Parietal lobe (tissue), 2 donors: ENCODE data around the genes GNG12 and PIGK.

- RAMPAGE, long total RNA, result no peak
Observed at GRCh38 chr1:67652881-67653328, 32.1 kb upstream of the GADD45A start.

DNA sequence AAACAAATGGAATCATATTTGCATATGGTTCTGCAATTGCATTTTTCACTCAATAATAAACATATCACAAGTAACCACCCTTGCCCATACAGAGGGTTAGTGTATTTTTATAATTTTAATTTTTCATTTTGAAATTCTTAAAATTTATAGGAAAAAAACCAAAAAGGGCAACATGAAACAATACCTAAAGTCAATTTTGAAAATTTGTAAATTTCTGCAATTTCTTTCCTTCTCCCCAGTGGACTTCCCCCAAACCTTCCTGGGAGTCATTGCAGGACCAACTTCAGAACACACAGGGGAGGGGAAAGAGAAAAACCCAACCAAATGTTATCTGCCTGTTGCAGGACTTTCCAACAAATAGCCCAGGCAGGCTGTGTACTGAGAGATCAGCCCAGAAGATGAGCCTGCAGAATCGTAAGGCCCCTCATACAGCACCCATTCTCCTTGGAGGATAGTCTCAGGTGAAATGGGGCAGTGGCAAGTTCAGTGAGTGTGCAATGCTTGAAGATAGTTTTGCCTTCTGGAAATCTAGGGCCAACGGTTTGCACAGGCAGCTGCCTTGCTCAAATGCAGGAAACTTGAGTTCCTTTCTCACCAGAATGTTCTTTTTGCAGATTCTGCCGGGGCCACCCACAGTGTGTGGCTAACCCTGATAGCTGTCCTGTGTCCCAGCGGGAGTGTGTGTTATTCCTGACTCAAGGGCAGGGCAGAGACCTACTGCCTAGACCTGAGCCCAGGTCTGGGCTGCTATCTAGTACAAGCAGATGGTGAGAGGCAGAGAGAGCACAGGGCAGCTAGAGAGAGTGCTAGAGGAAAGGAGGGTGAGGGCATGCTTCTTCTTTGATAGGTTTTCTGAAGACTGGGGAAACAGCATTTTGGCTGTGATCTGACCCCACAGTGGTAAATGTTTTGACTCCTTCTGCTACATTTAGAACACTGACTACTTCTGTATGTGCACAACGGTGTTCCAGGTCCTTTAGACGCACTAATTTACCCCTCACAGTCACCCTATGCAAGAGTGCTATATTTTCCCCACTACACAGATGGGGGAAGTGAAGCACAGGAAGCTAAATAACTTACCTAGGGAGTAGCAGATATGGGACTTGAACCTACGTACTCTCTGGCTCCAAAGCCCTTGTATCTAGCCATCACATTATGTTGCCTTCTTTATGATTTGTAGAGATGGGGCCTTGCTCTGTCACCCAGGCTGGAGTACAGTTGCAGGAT, 48.9 kb downstream of the GADD45A start:
- RAMPAGE, long total RNA, result no peak

GRCh38 chr1:67735890-67736814, 51.2 kb downstream of the GADD45A start:
- RAMPAGE, long total RNA, result no peak

DNA sequence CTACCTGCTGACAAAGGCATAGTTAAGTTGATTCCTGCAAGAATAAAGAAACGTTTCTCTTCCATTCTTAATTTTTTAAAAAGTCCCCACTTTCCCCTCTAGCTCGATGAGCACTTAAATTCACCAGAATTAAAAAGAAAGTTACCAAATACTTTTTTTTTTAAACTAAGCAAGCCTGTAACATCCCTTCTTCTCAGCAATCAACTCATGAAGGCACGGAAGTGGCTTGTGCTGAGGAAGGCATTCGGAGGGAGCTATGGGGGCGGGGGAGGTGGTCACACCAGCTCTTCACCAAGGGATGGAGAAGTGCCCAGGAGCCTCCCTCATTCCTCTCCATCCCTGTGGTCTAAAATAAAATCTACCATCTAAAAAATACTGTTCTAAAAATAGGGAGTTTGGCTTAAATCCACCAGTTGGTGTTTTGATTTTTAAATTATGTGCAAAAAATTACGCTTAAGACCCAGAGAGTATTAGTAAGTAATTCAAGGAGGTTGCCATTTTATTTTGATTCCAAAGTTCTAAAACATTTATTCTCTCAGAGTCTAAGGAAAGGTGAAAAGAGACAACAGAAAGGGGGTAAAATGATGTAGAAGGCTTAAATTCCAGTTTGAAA, 61.4 kb downstream of the GADD45A start:
- RAMPAGE, long total RNA, result no peak

DNA sequence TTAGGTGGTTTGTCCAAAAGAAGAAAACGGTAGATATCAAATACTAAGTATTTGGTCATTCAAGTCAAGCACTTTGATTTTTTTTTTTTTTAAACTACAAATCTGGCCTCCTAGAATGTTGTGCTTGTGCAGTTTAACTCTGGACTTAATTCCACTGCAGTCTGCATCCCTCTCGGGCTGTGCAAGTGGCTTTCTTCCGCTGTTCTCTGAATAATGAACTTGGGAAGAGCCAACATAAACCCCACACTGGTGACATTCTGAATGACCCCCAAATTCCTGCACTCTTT, 39.9 kb downstream of the GNG12 start:
- RAMPAGE, long total RNA, result no peak

GRCh38 chr1:67815133-67815691, 18.1 kb downstream of the GNG12 start:
- RAMPAGE, long total RNA, result no peak

GRCh38 chr1:67832996-67834078, at the start of gene GNG12:
GNG12 (minus strand) TSS chr1:67833467.
- RAMPAGE, long total RNA, result no peak

GRCh38 chr1:68115842-68116702, 65.6 kb upstream of the DIRAS3 start:
- RAMPAGE, long total RNA, result no peak

DNA sequence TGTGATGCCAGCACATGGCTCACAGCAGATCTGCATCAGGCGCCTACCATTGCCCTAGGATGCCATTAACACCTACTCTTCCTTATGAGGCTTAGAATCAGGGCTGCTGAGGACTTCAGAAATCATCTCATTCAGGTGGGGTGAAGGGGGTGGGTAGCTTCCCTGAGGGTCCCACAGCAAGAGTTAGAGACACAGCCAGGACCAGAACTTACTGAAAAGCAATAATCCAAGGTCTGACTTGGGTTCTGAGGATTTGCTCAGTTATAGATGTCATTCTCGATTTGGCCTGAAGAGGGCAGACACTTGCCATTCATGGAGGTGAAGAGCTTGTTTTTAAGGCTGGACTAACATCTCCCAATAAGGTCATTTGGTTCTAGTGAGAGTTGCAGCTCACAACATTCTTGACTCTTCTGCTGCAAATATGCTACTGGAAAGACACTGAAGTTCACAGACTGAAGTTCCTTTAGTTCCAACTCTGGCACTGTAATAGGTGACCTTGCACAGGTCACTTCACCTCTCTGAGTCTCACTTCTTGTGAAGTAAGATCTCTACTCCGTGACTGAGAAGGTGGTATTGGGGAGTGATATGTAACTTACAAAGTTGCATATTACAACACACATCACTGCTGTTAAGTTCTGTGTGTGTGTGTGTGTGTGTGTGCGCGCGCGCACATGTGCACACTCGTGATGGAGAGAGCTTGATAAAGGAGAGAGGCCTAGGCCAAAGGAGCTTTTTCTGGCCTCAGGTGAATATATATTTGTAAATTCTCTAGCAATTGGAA, 69.8 kb upstream of the DIRAS3 start:
- RAMPAGE, long total RNA, result no peak

DNA sequence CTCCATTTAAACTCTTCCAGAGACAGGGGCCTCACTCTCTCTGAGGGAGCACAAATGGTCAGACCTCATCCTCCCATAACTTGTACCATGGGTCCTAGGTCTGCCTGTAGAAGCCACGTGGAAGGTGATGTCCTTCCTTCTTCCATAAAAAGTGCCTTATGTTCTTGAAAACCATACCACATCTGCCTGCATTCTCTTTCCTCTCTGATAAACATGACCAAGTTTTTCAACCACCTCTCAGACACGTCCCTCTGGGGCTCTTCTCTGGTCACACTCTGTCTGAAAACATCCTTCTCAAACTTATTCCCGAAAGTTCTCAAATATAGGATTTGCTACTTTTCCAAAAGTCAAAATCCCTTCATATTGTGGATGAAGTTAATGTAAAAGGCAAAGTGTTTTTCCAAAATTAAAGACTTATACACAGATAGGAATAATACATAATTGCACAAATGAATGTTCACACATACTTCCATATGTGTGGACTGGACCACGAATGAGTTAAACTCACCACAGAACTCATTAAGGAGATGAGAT, 72.8 kb downstream of the WLS start:
- RAMPAGE, long total RNA, result no peak

DNA sequence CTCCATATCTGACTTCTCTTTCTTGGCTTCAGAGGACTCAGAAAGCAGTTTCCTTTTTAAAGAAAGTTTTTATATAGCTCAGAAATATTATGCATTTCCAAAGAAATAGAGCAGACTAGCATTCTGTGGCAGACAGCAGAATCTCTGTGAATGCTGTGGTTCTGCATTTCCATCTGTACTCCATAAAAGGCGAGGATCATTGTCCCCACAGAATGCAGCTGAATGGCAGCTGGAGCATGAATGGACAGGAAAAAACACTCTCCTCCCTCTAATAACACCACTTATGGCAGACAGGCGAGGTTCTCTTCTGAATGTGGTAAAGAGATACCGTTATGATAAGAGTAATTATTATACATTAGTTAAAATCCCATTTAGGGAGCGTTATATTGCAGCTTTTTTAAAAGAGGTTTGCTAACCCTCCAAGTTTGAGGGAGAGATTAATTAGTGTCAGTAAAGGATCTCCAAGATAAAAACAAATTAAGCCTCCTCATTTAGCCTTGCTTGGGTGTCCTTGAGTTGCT, 81.4 kb upstream of the WLS start:
- RAMPAGE, long total RNA, result no peak

DNA sequence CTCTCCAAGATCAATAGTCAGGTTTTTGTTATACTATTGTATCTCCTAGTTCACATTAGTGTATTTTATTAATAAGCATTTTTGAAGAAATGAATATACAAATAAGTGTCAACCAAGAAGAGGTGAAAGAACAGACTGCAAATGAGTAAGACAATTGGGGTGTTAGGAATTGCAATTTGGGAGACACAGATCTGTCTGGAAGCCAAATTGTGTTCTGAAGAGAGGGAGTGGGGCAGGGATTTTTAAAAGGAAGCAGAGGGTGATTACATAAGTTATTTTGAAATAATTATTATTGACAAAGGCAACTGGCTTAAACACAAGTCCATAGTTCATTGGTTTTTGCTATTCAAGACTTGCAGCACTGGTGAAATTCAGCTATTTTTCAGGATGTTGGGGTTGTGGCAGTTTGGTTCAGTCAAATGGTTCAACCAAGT, 299.9 kb upstream of the DEPDC1 start:
- RAMPAGE, long total RNA, result no peak

DNA sequence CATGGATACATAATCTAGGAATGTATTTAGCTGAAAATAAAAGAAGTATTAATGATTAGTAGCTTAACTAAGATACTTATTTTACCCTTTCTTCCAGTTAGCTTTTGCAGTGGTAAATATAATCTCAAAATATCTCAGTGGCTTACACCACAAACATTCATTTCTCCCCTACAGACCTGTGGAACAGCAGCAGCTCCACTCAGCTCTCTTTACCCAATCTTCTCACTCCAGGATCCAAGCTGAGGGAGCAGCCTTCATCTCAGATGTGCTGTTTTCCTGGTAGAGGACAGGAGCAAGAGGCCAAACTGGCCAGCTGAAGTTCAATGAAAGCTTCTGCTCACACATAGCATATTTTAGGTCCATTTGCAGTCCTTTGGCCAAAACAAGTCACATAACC, 14.4 kb downstream of the LRRC7 start:
- RAMPAGE, long total RNA, result no peak

GRCh38 chr1:70204436-70205120, 801 bp downstream of the LRRC40 start:
- RAMPAGE, long total RNA, result no peak

GRCh38 chr1:70220791-70221185, 392 bp upstream of the SRSF11 start:
- RAMPAGE, long total RNA, result no peak

DNA sequence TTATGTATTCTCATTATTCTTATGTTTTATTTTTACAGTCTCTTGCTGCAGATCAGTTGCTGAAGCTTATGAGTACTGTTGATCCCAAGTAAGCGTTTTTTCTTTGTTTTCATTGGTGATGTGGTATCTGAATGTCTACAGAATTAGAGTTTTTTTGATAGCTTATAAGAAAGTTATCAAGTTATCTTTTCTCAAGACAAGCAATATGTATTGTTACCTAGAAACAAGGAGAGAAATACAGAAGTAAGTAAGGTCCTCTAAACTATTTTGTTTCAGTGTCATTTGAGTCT, 14.2 kb downstream of the SRSF11 start:
- RAMPAGE, long total RNA, result no peak

DNA sequence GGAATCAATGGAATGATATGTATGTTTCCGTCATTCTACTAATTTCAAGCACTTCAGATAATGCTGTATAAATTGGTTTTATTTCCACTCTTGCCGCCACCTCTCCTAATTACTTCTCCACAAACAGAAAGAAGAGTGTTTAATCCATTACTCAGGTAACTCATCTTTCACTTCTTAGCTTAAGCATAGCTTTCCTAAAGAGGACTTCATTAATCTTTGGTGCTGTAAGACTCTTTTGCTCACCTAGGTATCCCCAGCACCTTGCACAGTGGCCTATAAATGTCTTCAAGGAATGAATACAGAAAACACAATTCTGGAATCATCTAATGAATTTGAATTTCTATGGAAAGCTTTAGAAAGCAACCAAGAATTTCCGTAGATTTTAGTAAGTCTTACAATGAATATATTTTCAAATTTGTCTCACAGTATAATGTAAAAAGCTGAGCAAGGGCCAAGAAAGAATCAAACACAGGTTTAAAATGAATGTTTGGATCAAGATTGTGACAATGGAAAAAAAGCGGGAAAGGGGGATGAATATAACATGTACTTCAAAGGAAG, 6.8 kb downstream of the ZRANB2 start:
- RAMPAGE, long total RNA, result no peak

- RAMPAGE, long total RNA, result no peak
Observed at GRCh38 chr1:71081572-71082038, 770 bp upstream of the ZRANB2 start.

DNA sequence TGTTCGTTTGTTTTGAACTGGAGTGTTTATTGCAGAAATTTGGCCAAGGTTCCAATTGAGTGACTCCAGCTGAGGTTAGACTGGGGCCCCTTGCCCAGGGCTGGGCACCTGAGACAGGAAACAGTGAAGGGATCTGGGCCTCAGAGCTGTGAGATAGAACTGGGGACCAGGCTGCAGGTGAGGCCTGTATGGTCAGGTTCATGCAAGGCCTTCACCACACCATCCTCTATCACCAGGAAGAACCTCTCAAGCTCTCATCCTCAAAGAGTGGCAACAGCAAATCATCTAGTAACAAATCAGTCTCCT, 278.8 kb downstream of the ST6GALNAC3 start:
- RAMPAGE, long total RNA, result no peak

GRCh38 chr1:77218598-77219639, at the start of gene PIGK:
PIGK (minus strand) TSS chr1:77219430.
- RAMPAGE, long total RNA, result no peak